Mesenchymal stem cell of adipose (primary cell): ENCODE results near the gene CDH11.

- CAGE, long polyA plus RNA: no peak
Observed at GRCh38 chr16:57630415-57631394, 2.3 kb downstream of the ADGRG1 start.

GRCh38 chr16:57646654-57647092 is 18.2 kb downstream of the ADGRG1 start:
- CAGE, long polyA plus RNA: no peak

DNA sequence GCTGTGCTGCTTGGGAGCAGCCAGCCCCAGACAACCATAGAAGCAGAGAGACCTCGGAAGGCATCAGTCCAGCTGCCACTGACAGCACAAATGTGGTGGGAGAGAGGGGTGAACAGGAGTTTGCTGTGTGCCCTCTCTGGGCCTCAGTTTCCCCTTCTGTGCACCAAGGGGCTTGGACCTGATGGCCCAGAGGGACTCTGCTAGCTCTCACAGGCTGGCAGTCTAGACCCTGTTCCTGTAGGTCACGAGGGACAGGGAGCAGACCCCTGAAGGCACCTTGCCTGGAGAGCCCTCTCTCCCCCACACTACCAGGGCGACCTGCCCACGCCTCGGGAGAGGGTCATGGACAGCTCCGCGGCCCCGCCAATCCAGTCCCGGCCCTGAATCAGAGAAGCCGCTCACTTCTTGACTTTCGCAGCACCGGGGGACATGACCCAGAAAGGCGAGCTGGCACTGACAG is 5.2 kb downstream of the KIFC3 start:
- CAGE, long polyA plus RNA: no peak

DNA sequence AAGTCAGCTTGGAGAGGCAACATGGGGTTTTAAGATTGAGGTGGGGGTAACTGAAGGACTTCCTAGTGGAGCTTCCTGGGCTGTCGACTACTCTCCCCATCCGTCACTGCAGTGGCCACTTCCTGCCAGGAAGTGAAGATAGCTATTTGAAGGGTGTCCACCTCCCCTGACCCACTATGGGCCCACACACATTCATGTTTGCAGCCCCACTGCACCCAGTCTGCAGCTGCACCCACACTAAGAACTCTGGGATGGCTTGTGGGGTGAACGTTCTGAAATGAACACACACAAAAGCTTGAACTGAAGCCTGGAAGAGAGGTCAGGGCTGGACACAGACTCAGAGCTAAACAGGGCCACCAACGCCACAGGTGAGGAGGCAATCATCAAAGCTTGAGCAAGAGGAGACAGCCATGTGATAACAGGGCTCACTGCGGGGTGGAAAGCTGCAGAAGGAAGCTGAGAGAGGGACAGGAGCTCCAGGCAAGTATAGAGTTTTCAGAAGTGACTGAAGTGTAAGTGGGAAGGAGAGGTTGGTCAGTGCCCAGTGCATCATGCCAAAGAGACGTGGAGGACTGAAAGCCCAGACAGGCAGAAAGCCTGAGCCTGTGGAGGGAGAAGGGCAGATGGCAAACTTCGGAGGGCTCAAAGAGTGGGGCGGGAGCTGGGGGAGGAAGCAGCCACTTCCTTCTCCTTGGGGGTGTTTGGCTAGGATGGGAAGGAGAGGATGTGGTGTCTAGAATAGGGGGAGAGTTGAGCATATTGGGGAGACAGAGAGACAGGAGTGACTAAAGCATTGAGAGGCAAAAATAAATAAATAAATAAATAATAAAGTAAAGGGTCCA is 2.8 kb downstream of the KIFC3 start:
- CAGE, long polyA plus RNA: no peak

GRCh38 chr16:58026511-58026819 is 911 bp downstream of the MMP15 start:
- CAGE, long polyA plus RNA: no peak

DNA sequence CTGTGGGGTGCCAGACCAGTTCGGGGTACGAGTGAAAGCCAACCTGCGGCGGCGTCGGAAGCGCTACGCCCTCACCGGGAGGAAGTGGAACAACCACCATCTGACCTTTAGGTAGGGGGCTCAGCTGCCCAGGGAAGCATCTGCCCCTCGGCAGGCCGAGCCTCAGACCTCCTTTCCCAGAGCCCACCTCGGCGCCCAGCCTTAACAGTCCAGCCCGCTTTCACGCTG is 12.6 kb downstream of the MMP15 start:
- CAGE, long polyA plus RNA: no peak

- CAGE, long polyA plus RNA: no peak
Observed at GRCh38 chr16:58166543-58166801, 31.4 kb downstream of the CSNK2A2 start.

GRCh38 chr16:58236866-58237343 is 12.8 kb upstream of the CCDC113 start:
- CAGE, long polyA plus RNA: no peak

- CAGE, long polyA plus RNA: no peak
Observed at GRCh38 chr16:58318241-58318610, 23.4 kb upstream of the PRSS54 start.

- CAGE, long polyA plus RNA: no peak
Observed at GRCh38 chr16:58462034-58462500, 37.9 kb upstream of the NDRG4 start.

GRCh38 chr16:58471274-58471794 is 28.6 kb upstream of the NDRG4 start:
- CAGE, long polyA plus RNA: no peak

DNA sequence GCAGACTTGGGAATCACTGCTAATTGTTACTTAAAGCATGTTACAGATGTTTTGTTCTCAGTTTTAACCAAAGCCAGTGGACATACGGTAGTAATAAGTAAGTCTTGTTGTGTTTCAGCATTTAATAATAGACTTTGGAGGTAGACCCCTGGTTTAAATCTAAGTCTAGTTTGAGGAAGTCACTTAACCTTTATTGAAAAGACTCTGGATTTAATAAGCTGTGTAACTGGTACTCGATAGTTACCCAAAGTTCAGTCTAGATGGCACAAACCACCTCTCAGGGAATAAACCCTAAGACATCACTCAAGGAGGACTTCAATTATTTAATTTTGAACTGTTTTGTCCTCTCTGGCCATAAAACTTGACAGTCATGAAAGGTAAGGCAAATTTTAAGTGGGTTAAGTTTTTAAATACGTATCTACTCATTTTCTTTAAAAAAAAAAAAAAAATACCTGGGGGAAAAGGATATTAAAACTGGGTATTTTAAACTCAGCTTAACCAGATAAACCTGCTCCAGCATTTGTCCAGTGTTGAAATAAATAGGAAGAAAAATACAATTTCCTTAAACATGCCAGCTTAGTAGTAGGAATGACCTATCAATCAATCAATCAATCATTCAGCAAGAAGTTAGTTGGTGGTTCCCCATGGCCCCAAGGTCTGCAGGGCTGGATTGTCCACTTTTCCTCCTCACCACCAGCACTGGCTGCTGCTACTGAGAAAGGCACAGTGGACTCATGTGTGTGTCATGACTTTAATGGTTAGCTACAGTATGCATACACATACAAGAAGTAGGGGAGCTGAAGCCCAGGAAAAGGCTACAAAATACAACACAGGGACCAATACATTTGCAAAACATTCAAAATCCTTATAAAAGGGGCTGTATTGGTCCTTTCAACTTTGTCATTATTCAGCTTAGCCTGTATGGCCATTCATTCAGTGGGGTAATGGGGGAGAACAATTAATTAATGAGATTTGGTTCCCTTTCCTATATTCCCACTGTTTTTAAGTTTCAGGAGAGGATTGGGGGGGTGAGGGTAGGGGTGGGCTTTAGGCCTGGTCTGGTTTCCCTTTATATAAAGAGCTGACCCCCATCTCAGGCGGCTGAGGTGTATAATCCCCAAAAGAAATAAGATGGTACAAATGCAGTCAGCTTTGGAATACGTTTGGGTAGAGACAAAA is 4.3 kb downstream of the SETD6 start:
- CAGE, long polyA plus RNA: no peak

- CAGE, long polyA plus RNA: no peak
Observed at GRCh38 chr16:58652760-58653026, 23.1 kb upstream of the CNOT1 start.

DNA sequence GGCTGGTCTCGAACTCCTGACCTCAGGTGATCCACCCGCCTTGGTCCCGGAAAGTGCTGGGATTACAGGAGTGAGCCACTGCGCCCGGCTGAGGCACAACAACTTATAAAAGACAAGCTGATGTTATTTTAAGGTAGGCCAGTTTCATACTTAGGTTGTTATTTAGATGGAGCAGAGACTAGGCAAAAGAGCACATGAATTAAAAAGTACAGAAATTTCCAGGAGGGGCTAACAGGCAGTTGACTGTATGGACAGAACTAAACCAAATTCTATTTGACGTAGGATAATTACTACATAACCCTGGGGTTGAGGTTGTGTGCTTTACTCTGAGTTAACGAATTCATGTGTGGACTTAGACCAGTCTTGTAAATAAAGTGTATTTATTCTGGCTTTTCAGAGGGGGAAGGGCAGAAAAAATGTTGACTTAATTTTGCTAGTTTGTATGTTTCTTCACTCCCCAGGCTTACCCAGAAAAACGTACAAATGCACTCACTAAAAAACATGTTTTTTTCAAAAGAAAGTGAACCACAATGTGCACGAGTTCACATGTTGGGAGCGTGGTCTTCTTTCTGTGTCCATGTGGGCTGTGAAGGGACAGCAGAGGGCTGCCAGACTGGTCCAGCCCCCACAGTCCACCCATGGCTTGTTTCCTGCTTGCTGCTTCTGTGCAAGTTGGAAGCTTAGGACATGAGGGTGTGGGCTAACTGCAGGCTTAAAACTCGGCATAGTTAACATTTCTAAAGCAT is 13.1 kb downstream of the GOT2 start:
- CAGE, long polyA plus RNA: no peak

GRCh38 chr16:61801688-61802126 is 234.5 kb downstream of the CDH8 start:
- CAGE, long polyA plus RNA: no peak

GRCh38 chr16:65121766-65122099 is at the start of gene CDH11:
Gene CDH11, minus strand, starts transcription at chr16:65122063.
- CAGE, long polyA plus RNA: no peak

GRCh38 chr16:65176507-65177188 is 54.8 kb upstream of the CDH11 start:
- CAGE, long polyA plus RNA: no peak

DNA sequence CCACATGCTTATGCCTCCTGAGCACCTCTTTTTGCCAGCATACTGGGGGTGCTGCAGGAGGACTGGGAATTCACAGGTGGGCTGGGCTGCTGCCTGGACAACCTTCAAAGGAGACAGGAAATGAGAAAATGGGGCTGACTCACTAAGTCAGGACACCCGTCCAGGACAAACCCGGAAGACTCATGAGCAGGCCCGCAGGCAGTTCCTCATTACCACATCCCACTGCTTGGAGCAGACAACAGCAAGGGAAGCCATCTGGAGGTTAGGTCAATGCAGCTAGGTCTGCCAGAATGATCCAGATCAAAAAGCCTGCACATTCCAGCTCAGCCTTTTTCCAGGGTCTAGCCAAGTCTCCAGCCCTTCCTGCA is 536.4 kb upstream of the CDH11 start:
- CAGE, long polyA plus RNA: no peak

DNA sequence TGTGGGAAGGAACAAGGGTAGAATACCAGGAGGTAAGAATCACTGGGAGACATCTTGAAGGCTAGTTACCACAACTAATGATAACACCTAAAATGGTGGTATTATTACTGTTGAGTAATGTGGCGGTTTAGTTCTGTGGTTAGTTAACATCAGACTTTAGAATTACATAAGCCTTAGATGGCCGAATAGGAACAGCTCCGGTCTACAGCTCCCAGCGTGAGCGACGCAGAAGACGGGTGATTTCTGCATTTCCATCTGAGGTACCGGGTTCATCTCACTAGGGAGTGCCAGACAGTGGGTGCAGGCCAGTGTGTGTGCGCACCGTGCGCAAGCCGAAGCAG is 567.9 kb upstream of the CDH11 start:
- CAGE, long polyA plus RNA: no peak

GRCh38 chr16:66406724-66407316 is 20.3 kb upstream of the BEAN1 start:
- CAGE, long polyA plus RNA: no peak